Esophagus squamous epithelium (tissue), 4 donors: ENCODE data around the genes MRPS10, KLHDC3, CUL7, KLC4 and POLH.

- PRO-cap, result no peak
- RAMPAGE, long total RNA, 4 experiments, result no peak in any of the 4 experiments
Observed at GRCh38 chr6:41936023-41937029, 5.3 kb downstream of the CCND3 start.

GRCh38 chr6:41947486-41948297 is 6.1 kb upstream of the CCND3 start:
- PRO-cap, result no peak
- RAMPAGE, long total RNA, 4 experiments, result no peak in any of the 4 experiments

GRCh38 chr6:42105995-42106377 is 36.4 kb downstream of the C6orf132 start:
- PRO-cap, result no peak
- RAMPAGE, long total RNA, 4 experiments, result no peak in any of the 4 experiments

GRCh38 chr6:42199924-42200558 is 5.3 kb upstream of the GUCA1B start:
- PRO-cap, result no peak
- RAMPAGE, long total RNA, 4 experiments, result no peak in any of the 4 experiments

DNA sequence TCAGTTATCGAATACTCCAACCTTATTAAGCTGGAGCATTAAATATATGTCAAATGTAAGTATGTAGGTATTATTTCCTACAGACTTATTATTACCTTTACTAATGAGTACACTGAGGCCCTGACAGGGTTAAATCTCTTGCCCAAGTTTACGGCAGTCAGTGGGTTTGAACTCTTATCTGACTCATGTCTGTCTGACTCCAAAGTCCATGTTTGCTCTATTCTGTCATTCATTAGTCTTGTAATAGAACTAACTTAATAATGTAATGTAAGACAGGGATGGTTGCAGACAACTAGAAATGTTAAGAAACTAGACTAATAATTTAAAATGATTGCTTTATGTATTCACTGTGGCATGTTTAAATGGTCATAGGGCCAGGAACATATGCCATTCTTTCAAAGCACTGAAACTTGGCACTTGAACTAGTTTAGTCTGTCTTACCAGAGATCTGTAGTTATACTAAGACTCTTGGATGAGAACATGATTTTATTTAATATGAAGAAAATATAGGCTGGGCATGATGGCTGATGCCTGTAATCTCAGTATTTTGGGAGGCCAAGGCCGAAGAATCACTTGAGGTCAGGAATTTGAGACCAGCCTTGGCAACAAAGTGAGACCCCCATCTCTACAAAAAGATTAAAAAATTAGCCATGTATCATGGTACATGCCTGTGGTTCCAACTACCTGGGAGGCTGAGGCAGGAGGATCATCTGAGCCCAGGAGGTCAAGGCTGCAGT is 9.7 kb upstream of the GUCA1B start:
- PRO-cap, result no peak
- RAMPAGE, long total RNA, 4 experiments, result no peak in any of the 4 experiments

GRCh38 chr6:42217762-42218111 is at the start of gene MRPS10:
MRPS10 (minus strand) TSS chr6:42217861.
- PRO-cap, result bidirectional peak, plus-strand start at chr6:42217940, minus-strand start at chr6:42217861
- RAMPAGE, long total RNA, 4 experiments, result start-site peak on the minus strand in 4 of 4 experiments, at chr6:42217850-42217918 at its widest, 598 to 1,989 reads per replicate

- PRO-cap, result bidirectional peak, plus-strand start at chr6:42390580, minus-strand start at chr6:42390400
- RAMPAGE, long total RNA, 4 experiments, result no peak in any of the 4 experiments
Observed at GRCh38 chr6:42389679-42390802, 61.7 kb downstream of the TRERF1 start.

DNA sequence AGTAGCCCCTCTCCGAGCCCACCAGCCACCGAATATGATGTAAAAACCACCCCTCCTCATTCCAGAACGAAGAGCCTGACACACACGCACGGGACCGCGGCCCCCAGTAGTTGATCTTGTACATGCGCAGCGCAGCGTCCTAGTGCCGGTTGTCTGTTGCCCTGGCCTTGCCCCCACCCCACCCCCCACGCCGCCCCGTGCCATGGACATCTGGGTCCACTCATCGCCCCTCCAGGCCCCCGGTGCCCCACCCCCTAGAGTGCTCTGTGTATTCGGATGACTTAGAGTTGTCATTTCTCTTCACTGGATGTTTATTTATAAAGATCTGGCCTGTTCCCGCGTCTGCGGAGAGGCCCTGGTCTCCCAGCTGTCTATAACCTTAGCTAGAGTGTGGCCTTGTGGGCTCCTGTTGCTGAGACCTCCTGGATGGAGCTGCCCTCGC is 5.3 kb upstream of the PRPH2 start:
- PRO-cap, result unidirectional peak, minus-strand start at position 118 of the sequence
- RAMPAGE, long total RNA, 4 experiments, result no peak in any of the 4 experiments

DNA sequence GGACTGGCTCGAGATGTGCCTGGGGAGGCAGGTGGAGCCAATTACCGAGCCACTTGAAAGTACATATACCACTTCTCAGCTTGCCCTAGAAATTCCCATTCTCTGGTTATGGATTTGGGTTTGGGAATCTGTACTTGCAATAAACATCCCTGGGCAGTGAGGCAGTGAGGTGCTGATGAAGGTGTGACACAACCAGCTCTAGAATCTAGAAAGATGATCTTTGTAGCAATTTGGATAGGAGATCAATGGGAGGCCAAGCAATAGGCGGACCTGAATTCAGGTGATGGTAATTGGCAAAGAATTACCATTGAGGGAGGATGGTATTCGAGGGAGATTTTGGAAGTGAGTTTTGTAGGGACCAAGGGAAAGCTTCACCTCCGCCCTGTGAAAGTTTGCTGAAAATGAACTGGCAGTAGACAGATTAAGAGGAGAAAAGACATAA is 9.3 kb upstream of the BICRAL start:
- PRO-cap, result no peak
- RAMPAGE, long total RNA, 4 experiments, result no peak in any of the 4 experiments

GRCh38 chr6:42782539-42783279 is 857 bp downstream of the BICRAL start:
- PRO-cap, result bidirectional peak, plus-strand start at chr6:42783052, minus-strand start at chr6:42782837; bidirectional peak, plus-strand start at chr6:42783217, minus-strand start at chr6:42783186
- RAMPAGE, long total RNA, 4 experiments, result no peak in any of the 4 experiments

- PRO-cap, result no peak
- RAMPAGE, long total RNA, 4 experiments, result no peak in any of the 4 experiments
Observed at GRCh38 chr6:42784278-42784550, 2.4 kb downstream of the BICRAL start.

DNA sequence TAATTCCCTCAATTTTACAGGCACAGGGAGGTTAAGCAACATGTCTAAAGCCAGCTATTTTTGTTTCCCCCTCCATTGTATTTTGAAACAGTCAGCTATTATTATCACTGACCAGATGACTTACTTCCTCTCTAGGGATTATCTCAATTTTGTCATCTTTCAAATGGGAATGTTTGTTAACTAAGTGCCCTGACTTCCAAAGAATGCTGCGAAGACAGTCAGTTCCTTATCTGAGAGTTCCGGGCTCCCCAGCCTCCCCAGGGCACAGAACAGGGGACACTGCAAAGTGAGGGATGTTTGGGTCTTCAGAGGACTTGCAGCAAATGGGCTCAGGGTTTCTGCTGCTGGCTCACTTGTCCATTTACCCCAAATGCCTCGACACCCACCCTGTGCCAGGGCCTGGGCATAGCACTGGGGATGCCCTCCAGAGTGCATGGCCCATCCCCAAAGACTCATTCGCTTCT is 5.5 kb upstream of the CNPY3 start:
- PRO-cap, result no peak
- RAMPAGE, long total RNA, 4 experiments, result no peak in any of the 4 experiments

DNA sequence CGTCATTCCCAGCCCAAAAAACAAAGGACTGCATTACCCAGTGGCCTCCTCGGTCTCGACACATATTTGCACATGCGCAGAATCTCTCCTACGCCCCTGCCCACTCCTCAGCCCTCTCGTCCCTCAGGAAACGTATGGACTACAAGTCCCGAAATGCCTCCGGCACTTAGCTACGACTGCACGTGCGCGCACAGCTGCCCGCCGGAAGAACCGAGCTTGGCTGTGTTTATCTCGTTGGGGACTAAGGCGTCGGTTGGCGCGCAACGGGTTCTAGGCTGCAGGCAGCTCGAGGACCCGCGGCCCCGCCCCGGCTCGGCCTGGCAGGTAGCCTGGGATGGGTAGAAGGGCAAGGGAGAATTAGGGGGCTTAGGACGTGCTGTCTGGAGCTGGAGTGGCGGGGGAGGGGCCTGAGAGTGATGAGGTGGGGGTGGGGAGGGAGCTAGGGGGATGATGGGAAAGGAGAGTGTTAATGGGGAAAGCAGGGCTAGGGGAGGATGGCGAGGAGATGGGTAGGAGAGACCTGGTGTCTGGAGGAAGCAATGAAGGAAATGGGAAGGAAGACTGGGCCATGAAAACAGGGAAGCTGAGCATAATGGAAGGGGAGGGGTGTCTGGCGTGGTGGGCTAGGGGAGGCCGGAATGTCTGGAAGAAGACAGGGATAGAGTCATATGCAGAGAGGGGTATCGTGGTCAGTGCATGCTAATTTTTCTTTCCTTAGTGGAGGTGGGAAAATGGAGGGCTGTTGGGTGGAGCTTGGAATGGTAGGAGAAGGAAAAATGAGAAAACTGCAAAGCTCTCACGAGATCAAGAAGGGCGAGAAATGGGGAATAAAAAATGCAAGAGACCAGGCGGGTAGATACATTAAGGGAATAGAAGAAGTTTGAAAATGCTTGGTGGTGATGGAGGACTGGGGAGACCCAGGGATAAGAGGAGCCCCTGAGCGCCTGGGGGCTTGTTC is at the start of gene KLHDC3:
Gene KLHDC3, plus strand, starts transcription at position 225 of the 958 bp plus-strand sequence.
- PRO-cap, result bidirectional peak, plus-strand start at position 244 of the sequence, minus-strand start outside the sequence
- RAMPAGE, long total RNA, 4 experiments, result start-site peak on the plus strand in 4 of 4 experiments, centred at positions 224 to 234 of the sequence, 82 to 267 reads per replicate

- PRO-cap, result bidirectional peak, plus-strand start at chr6:43054011, minus-strand start at chr6:43053799
- RAMPAGE, long total RNA, 4 experiments, result no peak in any of the 4 experiments
Observed at GRCh38 chr6:43053206-43054154, at the start of gene CUL7. CUL7 (minus strand) TSS chr6:43053851.

- PRO-cap, result bidirectional peak, plus-strand start at chr6:43059631, minus-strand start at chr6:43059402; bidirectional peak, plus-strand start at chr6:43059895, minus-strand start at chr6:43059826
- RAMPAGE, long total RNA, 4 experiments, result start-site peak on the plus strand in 2 of 4 experiments, at chr6:43059631-43059913 at its widest, 23 to 24 reads per replicate; start-site peak on the minus strand in 2 of 4 experiments, at chr6:43059760-43059984 at its widest, 8 to 10 reads per replicate
Observed at GRCh38 chr6:43059487-43060087, at the start of gene KLC4. KLC4 (plus strand) TSS chr6:43059631.

GRCh38 chr6:43078046-43078734 is 2.1 kb downstream of the PTK7 start:
- PRO-cap, result bidirectional peak, plus-strand start at chr6:43078234, minus-strand start at chr6:43078124
- RAMPAGE, long total RNA, 4 experiments, result no peak in any of the 4 experiments

GRCh38 chr6:43273952-43274475 is 24.0 kb upstream of the SLC22A7 start:
- PRO-cap, result no peak
- RAMPAGE, long total RNA, 4 experiments, result no peak in any of the 4 experiments

- PRO-cap, result unidirectional peak, plus-strand start at chr6:43437030; bidirectional peak, plus-strand start at chr6:43437206, minus-strand start at chr6:43437102
- RAMPAGE, long total RNA, 4 experiments, result no peak in any of the 4 experiments
Observed at GRCh38 chr6:43436827-43437494, 9.6 kb downstream of the ABCC10 start.

DNA sequence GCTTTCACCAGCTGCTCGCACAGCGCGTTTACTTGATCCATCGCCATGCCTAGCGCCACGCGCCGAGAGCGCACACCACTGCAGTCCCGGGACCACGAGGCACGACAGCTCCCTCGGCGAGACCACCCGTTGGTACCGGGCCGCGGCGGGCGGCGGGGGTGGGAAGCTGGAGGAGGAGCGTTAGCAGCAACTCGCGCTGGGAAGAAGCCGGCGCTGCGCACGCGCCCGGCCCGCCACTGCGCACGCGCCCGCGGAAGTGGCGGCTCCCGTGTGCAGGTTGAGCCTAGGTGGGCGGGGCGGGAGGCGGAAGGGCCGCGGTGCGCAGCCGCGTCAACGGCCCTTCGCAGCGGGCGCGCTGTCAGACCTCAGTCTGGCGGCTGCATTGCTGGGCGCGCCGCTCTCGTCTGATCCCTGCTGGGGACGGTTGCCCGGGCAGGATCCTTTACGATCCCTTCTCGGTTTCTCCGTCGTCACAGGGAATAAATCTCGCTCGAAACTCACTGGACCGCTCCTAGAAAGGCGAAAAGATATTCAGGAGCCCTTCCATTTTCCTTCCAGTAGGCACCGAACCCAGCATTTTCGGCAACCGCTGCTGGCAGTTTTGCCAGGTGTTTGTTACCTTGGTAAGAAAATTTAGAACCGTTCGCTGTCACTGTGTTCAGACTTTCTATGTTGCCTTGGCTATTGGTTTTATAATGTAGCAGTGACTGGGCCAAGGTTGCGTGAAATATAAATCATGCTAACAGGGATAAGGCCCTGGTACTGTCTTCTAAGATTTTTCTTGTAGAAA is at the start of gene POLH:
Gene POLH, plus strand, starts transcription at position 368 of the 790 bp plus-strand sequence.
- PRO-cap, result bidirectional peak, plus-strand start at position 368 of the sequence, minus-strand start at position 238 of the sequence
- RAMPAGE, long total RNA, 4 experiments, result start-site peak on the plus strand in 2 of 4 experiments, centred at positions 357 to 361 of the sequence, 34 to 68 reads per replicate; start-site peak on the minus strand in 4 of 4 experiments, centred at positions 171 to 218 of the sequence, 26 to 281 reads per replicate

DNA sequence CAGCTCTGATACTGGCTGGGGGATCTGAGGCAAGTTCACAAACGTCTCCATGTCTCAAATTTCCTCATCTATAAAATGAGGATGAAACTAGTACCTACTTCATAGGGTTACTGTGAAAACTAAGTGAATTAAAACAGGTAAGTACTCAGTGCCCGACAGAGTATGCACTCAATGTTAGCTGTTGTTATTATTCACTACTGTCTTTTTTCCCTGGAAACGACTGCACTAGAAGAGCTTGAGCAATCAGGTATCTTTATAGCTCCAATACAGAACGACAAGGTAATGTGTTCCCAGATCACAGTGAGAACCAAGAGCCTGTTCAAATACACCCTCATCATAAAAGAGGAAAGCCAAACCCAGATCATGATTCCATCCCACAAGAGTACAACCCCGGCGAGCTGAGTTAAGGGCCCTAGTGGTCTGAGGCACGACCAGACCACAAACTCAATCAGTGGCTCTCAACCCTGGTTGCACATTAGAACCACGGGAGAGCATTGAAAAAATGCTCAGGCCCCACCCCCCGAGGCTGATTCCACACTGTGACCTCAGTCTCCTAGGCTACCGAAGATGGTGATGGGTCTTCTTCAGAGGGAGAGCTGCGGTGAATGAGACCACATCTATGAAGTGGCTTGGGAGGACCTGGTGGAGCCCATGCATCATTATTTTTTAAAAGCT is 9.8 kb downstream of the MRPS18A start:
- PRO-cap, result no peak
- RAMPAGE, long total RNA, 4 experiments, result no peak in any of the 4 experiments